ENCODE results near the genes KIAA1191, EIF4E1B and NSD1.

DNA sequence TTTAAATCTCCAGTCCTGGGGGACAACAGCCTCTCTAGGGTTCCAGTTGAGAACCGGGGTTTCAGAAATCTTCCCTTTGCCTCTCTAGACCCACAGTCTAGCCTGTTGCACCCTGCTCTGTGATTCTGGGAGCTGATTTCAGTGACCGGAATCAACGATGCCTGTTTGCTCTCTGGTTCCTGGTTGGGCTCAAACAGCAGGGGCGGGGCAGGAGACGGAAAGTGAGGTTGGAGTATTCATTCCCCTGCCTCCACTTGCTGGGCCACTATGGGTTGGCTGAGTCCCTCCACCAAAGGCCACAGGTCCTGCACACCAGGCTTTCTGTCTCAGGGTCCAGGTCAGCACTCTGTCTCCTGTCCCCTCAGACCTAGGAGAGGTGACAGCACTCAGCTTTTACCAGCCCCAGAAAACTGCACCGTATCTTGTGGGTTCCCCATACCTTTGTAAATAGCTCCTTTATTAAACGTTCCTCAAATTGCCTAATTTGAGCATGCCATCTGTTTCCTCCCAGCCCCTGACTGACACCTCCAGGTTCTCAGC lies 23.7 kb upstream of the CPEB4 start:
- PRO-cap = no peak

- PRO-cap = no peak
Observed at GRCh38 chr5:173865618-173866069, 22.5 kb upstream of the CPEB4 start.

GRCh38 chr5:173950805-173951244 lies 38.1 kb upstream of the C5orf47 start:
- PRO-cap = no peak

GRCh38 chr5:173957610-173959095 lies 30.8 kb upstream of the C5orf47 start:
- PRO-cap = no peak

DNA sequence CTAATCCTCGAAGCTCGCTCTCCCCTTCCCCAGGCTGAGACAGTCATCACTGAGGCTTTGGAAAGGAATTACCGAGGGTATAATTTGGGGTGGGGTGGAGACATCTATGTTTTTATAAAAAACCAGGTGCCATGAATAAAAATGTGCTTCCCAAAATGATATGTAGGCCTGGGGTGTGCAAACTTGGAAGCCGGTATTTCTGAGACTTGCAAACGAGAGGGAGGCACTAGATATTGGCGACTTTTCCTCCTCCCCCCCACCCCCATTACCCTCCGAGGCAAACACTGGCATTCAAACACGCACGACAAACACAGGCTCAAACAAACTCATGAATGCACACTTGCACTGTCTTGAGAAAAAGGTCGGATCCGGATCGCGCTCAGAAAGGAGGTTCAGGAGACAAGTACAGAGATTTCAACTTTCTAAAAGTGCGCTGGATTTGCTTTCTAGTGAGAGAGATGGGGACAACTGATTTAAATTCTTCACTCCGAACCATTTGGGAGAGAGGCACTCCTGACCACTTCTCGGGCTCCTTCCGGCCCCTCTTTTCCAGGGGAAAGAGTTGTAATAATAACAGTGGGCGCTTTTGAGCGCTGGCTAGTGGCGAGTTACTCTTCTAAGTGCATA lies 833 bp upstream of the MSX2 start:
- PRO-cap = no peak

GRCh38 chr5:175614353-175614588 lies 43.6 kb upstream of the HRH2 start:
- PRO-cap = no peak

DNA sequence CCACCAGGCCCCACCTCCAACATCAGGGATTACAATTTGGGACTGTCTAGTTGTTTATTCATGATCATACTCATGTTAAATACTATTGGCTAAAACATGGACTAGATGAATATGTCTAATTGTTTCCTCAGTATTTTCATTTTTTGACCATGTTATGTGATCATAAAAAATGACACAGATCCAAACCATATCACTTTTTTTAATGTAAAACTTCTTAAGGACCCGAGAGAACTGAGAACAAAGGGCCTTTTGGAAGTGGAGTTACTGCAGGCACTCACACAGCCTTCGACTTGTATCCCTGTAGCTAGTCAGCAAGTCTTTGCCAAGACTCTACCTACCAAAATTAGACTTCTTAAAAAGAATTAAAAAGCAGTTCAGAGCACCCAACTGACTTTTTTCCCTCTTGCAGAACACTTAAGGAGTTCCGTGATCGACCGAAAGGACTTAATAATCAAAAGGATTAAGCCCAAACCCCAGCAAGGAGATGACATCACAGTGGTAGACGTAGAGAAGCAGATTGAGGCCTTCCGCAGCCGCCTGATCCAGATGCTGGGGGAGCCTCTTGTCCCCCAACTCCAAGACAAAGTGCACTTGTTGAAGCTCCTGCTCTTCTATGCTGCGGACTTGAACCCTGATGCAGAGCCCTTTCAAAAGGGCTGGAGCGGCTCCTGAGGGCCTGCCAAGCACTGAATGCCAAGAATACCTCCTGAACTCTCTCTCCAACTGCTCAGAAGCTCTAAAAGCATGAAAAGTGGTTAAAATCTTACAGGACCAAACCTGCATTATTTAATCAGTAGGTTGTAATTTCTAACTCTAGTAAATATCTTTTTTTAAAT lies 16.6 kb downstream of the KIAA1191 start:
- PRO-cap = no peak

DNA sequence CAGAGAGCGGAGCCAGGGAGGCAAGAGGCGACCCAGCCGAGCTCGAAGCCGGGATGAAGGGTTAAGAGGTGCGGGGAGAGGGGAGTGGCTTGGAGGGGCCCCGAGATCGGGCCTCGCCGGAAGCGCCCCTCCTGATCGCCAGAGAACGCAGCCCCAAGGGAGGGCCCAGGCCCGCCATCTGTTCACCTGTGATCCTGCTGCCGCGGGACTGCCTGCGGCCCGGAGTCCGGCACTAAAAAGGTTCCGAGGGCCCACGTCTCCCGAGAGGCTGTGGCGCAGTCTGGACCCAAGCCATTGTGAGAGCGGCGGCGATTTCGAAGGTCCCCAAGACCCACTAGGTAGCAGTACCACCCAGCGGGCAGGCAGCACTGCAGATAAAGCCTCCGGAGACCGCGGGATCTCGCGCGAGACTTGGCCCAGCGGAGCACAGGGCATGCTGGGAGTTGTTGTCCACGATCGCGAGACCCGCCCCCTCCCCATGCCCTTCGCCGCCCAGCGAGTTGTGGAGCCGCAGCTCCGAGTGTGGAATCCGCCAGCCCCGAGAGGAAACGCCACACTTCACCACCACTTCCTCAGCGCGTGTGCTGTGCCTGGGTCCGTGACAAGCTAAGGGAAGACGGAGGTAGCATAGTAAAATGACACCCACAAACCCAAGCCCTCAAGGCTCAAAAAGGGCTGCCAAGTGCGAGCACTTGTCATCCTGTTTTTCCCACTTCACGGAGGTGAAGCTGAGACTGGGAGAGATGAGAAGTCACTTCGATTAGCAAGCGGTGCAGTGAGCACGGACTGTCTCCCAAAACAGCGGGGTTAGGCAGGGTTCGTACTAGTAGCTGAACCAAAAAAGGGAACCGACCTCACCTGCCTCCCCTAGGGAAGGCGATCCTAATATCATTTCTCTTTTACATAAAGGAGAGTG lies at the start of gene KIAA1191:
TSS of gene KIAA1191 (minus strand) at position 349 of the 916 bp plus-strand sequence.
- PRO-cap = bidirectional peak, plus-strand start at position 525 of the sequence, minus-strand start at position 349 of the sequence

DNA sequence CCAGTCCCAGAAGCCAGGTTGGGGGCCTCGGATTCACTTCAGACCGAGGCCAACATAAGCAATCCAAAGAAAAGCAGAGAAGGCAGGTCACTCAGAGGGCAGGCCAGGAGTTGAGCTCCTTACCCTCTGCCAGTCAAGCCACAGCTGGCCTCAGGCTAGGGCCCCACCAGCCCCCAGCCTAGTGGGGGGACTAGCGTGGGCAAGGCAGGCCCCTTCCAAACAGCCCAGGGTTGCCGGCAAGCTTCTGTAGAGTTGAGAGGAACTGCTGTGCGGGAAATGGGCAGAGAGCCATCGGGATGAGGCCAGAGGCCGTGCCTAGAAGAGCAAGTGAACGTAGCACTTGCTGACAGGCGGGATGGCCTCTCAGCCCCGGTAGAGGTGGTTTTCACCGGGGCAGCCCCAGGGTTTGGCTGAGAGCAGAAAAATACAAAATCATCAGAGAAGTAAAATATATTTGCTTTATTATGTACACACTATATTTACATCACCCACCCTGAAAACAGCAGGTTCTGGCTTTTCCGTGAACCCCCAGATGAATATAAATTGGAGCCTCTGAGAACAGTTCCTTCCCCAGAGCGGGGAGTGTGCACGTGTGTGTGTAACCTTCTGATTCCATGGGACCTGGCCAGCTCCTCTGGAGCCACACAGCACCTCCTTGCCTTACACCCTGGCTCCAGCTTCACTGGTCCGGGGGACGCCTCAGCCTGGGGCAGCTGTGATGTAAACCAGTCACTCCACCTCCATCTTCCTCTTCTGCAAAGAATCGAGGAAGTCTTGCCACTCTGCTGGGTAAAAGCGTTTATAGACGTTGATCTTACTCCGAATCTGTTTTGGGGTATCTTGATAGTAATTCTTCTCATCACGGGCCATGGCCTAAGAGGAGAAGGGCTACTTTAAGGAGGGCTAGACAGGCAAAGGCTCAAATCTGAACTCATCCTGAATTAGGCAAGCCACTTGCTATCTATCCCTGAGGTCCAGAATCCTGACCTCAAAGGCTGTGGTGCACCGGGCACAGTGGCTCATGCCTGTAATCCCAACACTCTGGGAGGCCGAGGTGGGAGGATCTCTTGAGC lies 4.6 kb downstream of the NOP16 start:
- PRO-cap = no peak

- PRO-cap = no peak
Observed at GRCh38 chr5:176385009-176386147, 3.0 kb downstream of the NOP16 start.

GRCh38 chr5:176446954-176448077 lies 869 bp upstream of the FAF2 start:
- PRO-cap = unidirectional peak, minus-strand start at chr5:176447794; bidirectional peak, plus-strand start at chr5:176447803, minus-strand start at chr5:176447794; unidirectional peak, minus-strand start at chr5:176447999

GRCh38 chr5:176533404-176534543 lies 3.4 kb downstream of the RNF44 start:
- PRO-cap = unidirectional peak, plus-strand start at chr5:176534294

- PRO-cap = no peak
Observed at GRCh38 chr5:176540723-176541126, 3.5 kb upstream of the RNF44 start.

- PRO-cap = no peak
Observed at GRCh38 chr5:176630448-176631053, at the start of gene EIF4E1B. Gene EIF4E1B, plus strand, starts transcription at chr5:176630675.

DNA sequence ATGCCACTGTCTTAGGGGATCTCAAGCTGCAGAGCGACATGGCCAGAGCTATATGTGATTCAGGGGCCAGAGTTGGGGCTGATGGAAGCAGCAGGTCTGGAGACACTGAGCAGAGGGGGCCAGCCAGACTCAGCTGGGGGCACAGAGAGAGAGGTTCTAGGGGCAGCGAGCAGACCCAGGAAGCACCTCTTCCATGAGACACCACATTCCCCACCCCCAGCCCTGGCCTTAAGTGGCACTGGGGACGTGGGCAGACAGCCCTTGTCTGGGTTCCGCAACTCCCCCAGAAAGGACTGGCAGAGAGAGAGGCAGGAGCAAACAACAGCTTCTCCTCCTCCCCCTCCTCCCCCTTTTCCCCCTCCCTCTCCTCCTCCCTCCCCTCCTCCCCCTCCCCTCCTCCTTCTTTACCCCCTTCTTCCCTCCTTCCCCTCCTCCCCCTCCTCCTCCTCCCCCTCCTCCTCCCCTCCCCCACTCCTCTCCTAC lies 35.7 kb downstream of the HK3 start:
- PRO-cap = no peak

DNA sequence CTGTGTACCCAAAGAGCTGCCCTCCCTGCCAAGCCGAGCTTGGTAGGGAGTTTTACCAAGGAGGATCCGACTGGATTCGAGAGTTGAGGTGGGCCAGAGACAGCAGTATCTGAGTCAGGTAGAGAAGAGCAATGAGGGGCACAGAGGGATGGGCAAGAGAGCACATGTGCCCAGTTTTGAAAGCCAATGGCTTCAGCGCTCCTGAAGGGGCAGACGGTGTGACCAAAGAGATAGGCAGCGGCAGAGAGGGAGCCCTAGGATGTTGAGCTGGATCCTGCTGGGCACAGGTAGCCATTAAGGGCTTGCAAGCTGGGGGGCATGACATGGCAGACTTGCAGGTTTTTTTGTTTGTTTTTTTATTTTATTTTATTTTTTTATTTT lies 956 bp downstream of the FGFR4 start:
- PRO-cap = no peak

- PRO-cap = bidirectional peak, plus-strand start at chr5:177132819, minus-strand start at chr5:177132770
Observed at GRCh38 chr5:177132178-177133122, 1.1 kb upstream of the NSD1 start.

DNA sequence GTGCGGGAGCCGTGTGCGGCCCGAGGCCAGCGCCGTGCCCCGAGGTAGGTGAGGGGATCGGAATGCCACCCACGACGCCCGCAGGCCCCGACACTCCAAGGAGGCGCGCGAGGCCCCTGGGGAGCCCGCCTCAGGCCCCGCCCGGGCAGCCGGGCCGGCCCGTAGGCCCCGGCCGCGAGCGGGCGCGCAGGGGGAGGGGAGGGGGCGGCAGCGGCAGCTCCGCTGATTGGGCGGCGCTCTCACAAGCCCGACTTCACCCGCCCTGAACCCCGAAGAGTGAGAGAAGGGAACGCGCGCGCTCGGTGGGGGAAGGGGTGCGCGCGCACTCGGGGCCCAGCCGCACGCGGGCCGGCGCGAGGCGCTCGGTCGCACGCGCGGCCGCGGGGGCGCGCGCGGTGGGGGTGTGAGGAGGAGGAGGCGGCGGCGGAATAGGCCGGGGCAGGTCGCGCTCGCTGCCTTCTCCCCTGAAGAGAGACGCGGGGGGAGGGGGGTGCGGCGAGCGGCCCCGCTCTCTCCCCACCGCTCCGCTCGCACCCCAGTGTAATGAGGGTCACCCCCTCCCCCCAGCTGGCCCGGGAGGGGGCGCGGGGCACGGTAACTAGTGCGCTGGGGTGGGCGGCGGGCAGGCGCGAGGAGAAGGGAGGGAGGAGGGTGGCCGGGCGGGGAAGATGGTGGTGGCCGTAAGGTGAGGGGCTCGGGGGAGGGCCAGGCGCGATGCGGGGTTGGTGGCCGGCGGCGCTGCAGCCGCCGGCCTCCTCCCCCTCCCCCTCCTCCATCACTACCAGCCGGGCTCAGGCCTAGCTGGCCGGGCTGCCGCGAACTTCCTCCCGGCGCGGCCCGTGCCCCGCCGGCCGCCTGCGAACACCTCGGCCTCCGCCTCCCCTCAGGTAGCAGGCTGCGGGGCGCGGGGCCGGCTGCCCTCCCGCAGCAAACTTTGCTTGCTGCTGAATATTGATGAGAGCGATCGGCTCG lies at the start of gene NSD1:
TSS of gene NSD1 (plus strand) at position 415 of the 972 bp plus-strand sequence.
- PRO-cap = bidirectional peak, plus-strand start at position 272 of the sequence, minus-strand start at position 92 of the sequence; unidirectional peak, plus-strand start at position 825 of the sequence

DNA sequence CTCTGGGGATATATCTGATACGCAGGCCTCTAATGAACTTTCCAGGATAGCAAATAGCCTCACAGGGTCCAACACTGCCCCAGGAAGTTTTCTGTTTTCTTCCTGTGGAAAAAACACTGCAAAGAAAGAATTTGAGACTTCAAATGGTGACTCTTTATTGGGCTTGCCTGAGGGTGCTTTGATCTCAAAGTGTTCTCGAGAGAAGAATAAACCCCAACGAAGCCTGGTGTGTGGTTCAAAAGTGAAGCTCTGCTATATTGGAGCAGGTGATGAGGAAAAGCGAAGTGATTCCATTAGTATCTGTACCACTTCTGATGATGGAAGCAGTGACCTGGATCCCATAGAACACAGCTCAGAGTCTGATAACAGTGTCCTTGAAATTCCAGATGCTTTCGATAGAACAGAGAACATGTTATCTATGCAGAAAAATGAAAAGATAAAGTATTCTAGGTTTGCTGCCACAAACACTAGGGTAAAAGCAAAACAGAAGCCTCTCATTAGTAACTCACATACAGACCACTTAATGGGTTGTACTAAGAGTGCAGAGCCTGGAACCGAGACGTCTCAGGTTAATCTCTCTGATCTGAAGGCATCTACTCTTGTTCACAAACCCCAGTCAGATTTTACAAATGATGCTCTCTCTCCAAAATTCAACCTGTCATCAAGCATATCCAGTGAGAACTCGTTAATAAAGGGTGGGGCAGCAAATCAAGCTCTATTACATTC lies 76.6 kb downstream of the NSD1 start:
- PRO-cap = no peak

DNA sequence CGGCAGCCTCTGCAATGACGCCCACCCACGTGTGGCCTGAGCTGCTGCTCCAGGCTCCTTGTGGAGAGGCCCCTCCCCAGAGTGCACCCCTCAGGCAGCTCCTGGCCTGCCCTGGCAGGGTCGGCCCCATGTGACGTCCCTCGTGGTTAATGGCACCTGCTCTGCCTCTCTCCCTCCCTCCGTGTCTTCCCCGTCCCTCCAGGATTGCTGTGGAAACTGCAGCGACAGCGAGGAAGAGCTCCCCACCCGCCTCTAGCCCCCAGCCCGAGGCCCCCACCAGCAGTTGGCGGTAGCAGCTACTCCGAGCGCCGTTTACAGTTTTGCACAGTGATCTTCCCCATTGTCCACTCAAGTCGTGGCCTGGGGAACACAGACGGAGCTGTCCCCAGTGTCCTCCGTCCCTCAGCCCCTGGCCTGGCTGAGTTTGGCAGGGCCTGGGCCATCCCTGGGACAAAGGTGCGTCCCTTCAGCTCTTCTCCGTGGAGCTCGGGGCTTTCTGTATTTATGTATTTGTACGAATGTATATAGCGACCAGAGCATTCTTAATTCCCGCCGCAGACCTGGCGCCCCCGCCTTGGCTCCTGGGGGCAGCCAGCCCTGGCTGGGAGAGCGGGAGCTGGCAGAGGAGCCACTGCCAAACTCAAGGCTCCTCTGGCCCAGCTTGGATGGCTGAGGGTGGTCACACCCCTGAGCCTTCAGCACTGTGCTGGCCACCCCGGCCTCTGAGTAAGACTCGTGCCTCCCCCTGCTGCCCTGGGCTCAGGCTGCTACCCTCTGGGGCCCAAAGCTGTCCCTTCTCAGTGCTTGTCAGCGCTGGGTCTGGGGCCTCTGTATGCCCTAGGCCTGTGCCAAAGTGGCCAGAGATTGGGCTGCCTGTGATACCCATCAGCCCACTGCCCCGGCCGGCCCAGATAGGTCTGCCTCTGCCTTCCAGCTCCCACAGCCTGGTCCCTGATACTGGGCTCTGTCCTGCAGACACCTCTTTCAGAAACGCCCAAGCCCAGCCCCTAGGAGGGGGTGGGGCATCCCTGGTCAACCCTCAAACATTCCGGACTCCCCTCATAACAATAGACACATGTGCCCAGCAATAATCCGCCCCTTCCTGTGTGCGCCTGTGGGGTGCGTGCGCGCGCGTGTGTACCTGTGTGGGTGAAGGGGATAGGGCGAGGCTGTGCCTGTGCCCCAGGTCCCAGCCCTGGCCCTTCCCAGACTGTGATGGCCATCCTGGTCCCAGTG lies 4.7 kb upstream of the PRR7 start:
- PRO-cap = no peak